HT-29 (cell line): ENCODE results near the gene CLGN.

- RAMPAGE, long total RNA: no peak
Observed at GRCh38 chr4:140028499-140029417, 125.2 kb downstream of the MAML3 start.

- RAMPAGE, long total RNA: no peak
Observed at GRCh38 chr4:140095408-140096510, 58.2 kb downstream of the MAML3 start.

DNA sequence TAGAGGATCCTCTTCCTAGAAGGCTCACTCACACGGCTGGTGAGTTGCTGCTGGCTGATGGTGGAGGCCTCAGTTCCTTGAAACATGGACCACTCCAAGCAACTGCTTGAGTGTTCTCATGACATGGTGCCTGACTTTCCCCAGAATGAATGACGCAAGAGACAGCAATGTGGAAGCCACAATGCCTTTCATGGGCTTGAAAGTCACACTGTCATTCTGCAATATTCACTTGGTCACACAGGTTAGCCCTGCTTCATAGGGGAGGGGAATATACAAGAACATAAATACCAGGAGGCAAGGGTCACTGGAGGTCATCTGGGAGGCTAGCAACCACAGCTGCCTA is 97.0 kb upstream of the MAML3 start:
- RAMPAGE, long total RNA: no peak

DNA sequence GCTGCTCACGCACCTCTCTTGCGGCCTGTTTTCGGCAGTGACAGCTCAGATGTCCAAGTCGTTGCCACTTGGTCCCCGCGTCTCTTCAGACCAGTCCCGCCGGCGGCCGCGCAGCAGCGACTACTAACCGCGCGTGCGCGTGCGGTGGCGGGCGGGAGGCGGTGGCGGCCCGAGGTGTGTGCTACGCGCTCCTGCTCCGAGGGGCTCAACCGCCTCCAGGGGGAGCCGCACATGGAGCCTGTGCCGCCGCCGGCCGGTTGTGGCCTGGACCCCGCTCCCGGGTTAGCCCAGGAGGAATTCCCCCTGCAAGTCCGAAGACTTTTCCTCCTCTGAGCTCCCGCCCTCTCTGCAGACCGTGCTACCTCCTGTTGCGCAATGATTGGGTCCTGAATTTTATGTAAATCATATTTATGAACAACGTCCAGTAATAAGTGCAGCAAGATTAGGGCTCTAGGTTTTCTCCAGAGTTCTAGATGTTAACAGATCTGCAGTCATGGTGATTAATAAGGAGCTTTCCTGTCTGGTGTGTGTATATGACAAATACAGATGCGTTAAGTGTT is at the start of gene CLGN:
Gene CLGN, minus strand, starts transcription at position 125 of the 560 bp plus-strand sequence.
- RAMPAGE, long total RNA: no peak

- RAMPAGE, long total RNA: no peak
Observed at GRCh38 chr4:140603136-140603795, 34.5 kb upstream of the UCP1 start.

GRCh38 chr4:140673541-140674105 is 82.6 kb downstream of the TBC1D9 start:
- RAMPAGE, long total RNA: no peak

- RAMPAGE, long total RNA: no peak
Observed at GRCh38 chr4:140756186-140756259, 162 bp downstream of the TBC1D9 start.

DNA sequence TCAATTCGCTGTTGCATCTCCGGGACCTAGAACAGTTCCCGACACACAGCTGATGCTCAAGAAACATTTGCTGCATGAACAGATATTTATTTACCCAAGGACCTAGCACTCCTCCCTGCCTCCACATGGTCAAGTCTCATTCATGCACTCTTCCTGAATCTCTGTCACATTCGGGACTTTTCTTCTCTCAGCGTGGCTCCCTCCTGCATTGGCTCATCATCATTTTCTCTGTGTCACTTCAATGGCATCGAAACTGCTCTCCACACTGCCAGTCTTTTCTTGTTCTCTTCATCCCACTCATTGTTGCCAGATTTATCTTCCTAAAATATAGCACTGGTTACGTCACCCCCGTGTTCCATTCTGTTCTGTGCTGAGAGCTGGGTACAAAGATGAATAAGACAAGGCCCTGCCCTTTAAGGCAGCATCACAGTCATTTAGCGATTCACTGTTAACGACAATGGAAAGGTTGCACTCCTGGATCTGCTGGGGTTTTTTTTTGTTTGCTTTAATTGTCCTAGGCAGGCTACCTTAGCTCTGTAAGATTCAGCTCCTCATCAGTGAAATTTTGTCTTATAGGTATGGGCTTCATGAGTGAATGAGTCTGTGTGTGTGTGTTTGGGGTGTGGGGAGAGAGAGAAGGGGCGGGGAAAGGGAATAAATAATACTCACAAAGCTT is 174.4 kb upstream of the TBC1D9 start:
- RAMPAGE, long total RNA: no peak

- RAMPAGE, long total RNA: no peak
Observed at GRCh38 chr4:141002530-141003101, 130.7 kb downstream of the RNF150 start.

DNA sequence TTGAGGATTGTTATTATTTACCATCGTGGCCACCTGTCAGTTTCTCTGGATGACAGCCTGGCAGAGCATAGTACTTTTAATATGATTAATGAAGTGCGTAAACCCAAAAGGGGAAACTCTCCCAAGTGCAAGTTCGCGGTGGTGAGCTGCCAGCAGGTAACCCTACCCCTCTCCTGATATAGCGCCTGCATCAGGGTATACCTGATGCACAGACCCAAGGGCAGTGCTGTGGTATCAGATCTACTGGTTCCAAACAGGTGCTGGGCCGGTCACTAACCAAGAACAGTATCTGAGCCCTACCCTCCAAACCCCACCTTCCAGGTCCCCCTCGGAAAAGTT is 1.6 kb downstream of the RNF150 start:
- RAMPAGE, long total RNA: no peak

- RAMPAGE, long total RNA: no peak
Observed at GRCh38 chr4:141153980-141154752, 20.9 kb upstream of the RNF150 start.

- RAMPAGE, long total RNA: no peak
Observed at GRCh38 chr4:141233378-141234380, 13.0 kb downstream of the ZNF330 start.

- RAMPAGE, long total RNA: start-site peak on the minus strand at chr4:142405412-142405479, 30 and 22 reads in 2 replicates
Observed at GRCh38 chr4:142404869-142405899, 440.9 kb downstream of the INPP4B start.

DNA sequence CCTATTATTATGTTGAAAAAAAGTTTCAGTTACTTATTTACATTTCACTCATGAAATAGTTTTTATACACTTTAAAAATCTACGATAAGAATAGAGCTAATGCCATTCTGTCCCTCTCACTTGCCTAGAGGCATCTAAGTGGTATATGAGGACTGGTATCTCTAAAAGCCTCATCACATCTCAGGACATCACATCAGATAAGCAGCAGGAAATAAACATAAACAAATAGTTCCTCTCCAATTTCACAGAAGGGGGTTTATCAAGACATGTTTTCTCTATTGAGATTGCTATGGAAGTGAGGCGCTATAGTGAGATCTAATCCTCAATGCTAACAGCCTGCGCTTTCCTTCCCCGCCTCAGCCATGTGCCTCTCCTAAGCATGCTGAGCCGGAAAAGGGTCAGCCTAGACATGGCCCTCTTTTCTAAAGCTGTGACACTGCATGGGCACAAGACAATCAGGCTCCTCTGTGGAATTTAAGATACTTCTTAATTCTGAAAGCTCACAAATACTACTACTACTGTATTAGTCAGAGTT is 286.2 kb downstream of the INPP4B start:
- RAMPAGE, long total RNA: no peak

DNA sequence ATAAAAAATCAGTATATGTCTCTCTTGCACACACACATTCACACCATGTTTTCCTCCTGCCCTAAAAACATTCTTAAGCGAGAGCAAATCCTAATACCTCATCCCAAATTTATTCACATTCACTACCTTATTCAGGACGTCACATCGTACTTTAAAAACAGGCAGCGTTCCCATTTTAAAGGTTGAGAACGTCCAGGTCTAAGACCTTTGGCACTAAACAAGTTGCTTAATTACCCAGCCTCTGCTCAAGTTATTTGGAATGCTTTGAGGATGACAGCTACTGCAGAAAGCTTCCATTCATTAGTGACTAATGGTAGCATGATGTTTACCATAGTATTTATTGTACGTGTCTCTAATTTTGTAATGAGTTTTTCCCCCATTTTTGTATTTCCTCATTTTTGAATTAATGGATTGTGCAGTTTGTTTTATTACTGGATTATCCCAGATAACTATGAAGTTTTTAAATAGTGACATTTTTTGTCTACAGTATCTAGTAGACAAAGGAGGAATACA is 1.5 kb downstream of the USP38 start:
- RAMPAGE, long total RNA: no peak

DNA sequence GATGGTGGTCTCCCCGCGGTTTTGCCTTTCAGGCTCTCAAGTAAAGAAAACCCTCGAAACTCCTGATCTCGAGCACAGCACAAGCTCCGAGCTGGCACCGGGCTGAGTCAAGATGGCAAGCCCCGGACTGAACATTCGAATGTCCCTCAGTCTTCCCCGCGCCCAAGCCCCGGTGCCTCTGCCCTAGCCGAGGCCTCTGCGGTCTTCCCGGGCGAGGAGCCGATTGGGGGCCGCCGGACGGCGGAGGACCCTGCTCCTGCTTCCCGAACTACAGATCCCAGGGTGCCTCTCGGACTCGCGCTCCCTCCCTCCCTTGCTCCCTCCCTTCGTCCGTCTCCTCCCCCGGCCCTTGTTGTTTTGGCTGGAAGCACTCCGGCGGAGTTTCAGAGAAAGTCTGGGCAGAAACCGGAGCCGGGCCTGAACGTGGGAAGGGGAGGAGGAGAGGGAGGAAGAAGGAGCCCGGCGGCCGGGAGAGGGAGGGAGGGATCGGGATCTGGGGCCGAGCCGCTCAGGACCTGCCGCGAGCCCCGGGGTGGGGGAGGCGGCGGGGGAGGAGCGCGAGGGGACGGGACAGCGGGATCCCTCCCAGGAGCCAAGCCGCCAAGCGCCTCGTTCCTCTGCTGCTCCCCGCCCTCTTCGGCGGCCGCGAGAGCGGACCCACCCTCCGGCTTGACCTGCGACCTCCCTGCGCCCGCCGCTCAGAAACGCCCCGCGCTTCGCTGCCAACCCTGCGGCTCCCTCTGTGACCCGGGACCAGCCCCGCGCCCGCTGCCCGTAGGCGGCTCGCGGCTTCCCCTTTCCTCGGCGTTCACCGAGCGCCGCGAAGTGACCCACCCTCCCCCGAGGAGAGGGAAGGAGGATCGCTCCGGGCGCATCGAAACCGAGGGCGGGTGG is 602 bp upstream of the GAB1 start:
- RAMPAGE, long total RNA: no peak

GRCh38 chr4:143341189-143341975 is 4.7 kb downstream of the GAB1 start:
- RAMPAGE, long total RNA: no peak

GRCh38 chr4:143356442-143357086 is 19.9 kb downstream of the GAB1 start:
- RAMPAGE, long total RNA: no peak

GRCh38 chr4:143391219-143391716 is 54.6 kb downstream of the GAB1 start:
- RAMPAGE, long total RNA: no peak

GRCh38 chr4:143420244-143420643 is 83.6 kb downstream of the GAB1 start:
- RAMPAGE, long total RNA: no peak